Neural progenitor cell (in vitro differentiated cells): ENCODE results near the gene ELOVL5.

- RAMPAGE, long total RNA, result no peak
Observed at GRCh38 chr6:52518468-52518671, 58.5 kb downstream of the TRAM2 start.

GRCh38 chr6:52537205-52537664, 39.6 kb downstream of the TRAM2 start:
- RAMPAGE, long total RNA, result no peak

GRCh38 chr6:53060170-53060696, 1.4 kb downstream of the CILK1 start:
- RAMPAGE, long total RNA, result no peak

- RAMPAGE, long total RNA, result no peak
Observed at GRCh38 chr6:53128580-53129296, 19.9 kb downstream of the GCM1 start.

DNA sequence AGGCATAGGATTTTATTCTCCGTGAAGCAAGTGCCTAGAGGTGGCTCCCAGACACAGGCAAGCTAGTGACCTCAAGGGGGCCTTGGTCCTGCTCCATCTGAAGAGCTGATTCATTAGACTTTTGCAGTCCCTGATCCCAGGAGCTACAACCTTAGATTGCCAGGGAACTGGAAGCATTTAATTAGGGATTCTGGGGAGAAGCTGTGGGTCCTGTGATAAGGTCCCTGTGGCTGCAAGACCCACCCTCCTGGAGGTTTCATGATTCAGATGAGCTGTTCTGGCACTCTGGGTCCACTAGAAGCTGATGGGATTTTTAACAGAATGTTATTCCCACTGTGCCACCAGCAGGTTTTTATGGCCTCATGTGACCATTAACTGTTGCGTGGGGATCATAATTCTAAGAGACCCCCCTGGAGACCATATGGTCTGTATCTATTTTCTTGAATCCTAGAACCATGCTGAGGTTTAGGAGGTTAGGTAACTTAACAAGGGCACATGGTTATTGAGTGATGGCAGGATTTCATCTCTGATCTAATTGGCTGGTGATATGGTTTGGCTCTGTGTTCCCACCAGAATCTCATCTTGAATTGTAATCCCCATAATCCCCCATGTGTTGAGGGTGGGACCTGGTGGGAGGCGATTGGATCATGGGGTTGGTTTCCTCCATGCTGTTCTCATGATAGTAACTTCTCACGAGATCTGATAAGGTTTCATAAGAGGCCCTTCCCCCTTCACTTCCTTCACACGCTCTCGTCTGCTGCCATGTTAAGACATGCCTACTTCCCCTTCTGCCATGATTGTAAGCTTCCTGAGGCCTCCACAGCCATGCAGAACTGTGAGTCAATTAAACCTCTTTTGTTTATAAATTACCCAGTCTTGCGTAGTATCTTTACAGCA, 90.3 kb downstream of the ELOVL5 start:
- RAMPAGE, long total RNA, result no peak

DNA sequence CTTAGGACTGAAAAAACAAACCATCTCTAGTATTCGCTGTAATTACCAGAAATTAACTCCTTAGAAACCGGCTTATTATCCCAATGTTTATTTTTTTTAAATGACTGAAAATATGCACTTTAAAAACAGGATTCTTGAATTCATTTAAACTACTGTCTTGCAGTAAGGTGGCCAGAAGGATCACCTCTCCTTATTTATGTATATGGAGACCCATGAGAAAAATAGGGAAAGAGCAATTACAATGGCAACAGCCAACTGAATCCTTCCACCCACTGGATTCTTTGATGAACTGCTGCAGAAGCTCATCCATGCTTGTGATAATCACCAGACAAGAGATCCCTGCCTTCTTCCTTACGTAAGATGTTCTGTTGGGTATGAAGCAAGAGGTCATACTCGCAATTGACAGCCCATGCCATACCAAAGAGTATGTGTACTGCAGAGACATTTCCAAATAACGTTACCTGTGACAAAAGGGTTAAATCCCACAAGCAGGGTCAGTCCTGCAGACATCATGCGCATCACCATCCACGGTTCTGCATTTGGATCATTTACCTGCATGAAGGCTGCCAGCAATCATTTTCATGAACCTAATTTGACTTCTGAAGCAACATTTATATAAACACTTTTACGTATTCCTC, 27.9 kb downstream of the ELOVL5 start:
- RAMPAGE, long total RNA, result no peak

DNA sequence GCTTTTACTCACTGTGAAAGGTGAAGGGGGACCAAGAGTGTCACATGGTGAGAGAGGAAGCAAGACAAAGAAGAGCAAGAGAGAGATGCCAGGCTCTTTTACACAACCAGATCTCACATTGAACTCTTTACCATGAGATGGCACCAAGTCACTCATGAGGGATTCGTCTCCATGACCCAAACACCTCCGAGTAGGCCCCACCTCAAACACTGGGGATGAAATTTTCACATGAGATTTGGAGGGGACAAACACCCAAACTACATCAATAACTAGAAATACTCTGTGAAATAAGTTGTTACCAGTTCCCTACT, 16.9 kb downstream of the ELOVL5 start:
- RAMPAGE, long total RNA, result no peak

DNA sequence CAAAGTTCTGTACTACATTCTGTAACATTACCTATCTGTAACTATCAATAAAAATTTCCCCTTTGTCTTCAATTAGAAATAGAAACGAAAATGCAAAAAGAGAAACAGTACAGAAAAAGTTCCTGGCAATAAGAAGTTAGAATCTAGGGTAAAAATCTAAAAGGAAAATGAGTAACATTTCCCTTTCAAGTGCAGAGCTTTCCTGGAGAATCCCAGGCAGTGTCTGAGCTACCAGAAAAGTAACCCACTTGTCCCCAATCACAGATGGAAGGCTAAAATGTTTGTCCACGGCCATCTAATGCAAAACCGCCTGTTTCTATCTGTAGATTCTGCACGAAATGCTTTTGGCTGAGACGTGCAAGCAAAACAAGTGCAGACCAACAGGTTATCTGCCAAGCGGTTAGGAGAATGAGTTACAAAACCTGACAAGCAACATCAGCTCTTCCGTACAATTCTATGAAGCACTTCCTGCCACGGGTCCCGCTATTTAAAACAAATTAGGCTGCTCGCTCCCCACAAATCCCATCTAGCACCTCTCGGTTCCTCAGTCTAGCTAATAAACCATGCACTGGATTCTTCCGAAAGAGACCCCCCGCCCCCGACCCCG, 1.5 kb downstream of the ELOVL5 start:
- RAMPAGE, long total RNA, result no peak

DNA sequence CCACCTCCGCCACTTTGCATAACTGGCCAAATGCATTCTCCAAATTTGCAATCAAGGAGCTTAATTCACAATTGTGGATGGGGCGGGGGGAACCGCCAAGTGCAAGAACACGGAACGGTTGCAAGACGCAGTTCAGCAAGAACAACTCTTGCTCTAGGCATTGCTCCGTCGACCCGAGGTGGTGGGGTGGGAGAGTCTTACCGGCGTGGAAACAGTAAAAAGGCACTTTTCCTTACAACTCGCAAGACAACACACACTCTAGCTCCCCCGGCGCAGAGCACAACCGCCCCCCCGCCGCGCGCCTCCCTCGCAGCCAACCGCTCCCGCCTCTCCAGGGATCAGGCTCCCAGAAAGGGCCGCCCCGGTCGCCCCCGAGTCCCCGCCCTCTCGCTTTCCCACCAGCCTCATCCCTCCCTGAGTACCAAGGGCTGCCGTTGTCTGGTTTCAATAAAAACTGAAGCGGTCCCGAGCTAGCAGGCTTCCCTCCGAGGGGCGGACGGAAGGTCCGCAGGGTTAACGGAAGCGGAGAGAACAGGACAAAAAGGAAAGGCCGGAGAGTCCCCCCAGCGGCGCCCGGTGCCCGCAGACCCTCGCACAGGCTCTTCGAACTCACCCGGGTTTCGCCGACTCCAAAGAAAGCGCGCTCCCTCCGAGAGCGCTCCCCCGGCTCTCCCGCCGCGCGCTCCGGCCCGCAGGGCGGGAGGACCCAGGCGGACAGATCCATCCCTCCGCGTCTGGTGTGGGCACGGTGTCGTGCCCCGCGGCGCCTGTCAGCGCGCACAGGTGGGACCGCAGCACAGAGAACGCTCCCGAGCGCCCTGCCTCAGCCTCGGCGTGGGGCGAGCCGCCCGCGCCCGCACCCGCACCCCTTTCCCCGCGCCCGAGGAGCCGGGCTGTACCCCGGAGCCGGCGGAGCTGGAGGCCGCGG, 749 bp downstream of the ELOVL5 start:
- RAMPAGE, long total RNA, result no peak

DNA sequence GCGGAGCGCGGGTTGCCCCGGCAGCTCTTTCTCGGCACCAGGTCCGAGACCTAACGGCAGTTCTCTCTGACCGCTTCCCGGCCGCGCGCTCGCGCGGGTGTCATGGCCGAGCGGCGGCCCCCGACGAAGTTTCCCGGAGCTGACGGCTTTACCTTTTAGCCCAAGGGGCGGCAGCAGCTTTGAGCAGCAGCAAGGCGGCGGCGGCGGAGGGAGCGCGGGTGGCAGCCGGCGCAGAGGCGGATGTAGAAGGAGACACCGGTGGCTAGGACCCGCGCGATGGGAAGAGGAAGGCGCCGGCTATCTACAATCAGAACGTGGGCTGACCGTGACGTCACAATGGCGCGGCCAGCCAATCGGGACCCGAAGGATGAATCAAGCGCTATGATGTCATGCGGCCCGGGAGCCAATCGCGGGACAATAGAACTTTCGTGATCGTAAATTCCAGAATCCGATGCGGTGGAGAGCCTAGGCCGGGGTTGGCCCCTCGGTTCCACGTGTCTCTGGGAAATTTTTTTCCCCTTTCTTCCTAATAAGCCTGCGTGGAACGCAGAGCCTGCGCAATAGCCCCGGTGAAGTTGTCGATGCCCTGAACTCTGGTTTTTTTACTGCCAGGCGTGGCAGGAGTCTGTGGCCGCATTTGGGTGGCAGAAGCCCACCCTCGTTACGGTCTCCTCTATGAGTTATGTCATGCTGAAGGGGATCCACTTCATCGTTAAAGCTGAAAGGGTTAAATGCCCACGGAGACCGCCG, at the start of gene ELOVL5:
TSS of gene ELOVL5 (minus strand) at position 286 of the 750 bp plus-strand sequence.
- RAMPAGE, long total RNA, result no peak

GRCh38 chr6:53431266-53431761, 82.6 kb upstream of the ELOVL5 start:
- RAMPAGE, long total RNA, result no peak

- RAMPAGE, long total RNA, result no peak
Observed at GRCh38 chr6:53500020-53500713, 44.7 kb downstream of the GCLC start.

DNA sequence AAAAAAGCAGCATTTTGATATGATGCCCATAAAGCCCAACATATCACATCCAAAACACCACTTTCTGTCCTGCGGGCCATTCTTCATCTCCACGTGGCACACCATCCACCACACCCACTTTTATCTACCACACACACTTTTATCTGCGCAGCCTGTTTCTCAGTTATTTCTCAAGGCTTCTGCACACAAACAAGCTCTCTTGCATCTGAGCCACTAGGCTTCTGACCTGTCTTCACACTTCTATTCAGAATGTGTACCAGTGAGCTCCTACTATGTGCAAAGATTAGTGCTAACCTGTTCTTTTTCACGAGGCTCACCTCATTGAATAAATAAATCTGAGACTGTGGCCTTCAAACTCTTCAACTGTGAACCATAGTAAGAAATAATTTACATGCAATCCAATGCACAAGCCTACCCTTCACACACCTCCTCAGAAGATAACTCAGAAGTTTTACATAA, 5.2 kb downstream of the GCLC start:
- RAMPAGE, long total RNA, result no peak

GRCh38 chr6:53544088-53544234, 940 bp downstream of the GCLC start:
- RAMPAGE, long total RNA, result no peak

DNA sequence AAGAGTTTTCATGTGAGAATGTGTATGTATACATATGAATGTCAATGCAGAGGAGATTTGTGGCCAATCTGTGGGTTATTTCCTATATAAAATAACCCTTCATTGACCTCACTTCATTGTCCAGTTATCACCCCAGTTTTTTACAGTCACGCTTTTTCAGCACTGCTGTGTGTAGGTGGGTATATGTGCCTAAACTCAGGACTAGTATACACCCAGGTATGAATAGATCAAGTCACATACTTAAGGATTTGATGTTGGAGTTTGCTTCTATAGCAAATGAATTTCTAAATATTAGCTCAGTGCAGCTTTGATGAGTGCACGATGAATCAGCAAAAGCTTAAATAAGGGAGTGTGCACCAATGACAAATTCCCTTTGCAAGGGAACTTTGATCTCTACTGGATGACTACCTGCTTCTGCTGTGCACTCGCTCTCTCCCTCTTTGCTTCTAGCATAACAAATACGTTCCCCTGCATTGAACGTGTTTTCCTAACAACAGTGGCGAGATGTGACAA, 50.0 kb downstream of the KLHL31 start:
- RAMPAGE, long total RNA, result no peak

DNA sequence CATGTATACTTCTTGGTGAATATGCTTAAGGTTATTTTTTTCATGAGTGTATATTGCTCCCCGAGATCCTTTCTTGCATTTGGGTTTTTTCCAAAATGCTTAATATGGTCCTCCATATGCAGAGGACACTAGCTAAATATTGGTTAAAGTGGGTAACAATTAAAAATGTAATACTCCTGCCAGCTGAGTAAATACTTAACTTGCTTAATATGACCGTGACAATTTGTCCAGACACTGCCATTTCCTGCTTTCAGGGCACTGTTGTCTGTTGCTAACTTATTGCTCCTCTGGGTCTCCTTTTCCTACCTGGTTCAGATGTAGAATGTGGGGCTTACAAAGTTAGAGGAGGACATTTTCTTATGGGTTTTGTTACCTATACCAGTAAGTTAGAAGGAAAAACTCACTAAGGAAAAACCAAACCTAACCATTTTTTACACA, 46.6 kb downstream of the KLHL31 start:
- RAMPAGE, long total RNA, result no peak

DNA sequence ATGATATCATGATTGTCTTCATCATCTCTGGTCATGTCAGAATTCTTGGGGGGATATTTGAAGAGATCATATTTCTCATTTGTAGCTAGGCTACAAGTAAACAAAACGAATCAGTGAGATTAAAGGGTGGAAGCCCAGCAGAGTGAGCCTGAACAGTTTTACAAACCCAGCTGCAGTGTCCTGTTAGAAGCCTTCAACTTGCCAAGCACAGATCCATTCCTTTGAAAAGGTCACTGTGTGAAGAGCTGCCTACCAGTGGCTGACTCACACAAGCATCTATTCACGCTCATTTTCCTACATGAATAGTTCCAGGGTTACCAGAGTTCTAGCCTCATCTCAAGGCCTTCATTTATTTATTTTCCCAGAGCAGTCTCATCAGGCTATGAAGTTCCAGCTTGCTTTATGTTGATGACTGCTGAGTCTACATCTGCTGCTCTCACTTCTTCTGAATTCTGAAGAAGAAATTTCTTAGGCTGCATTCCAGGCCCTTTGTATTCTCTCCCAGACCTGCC, 25.7 kb upstream of the MLIP start:
- RAMPAGE, long total RNA, result no peak

- RAMPAGE, long total RNA, result no peak
Observed at GRCh38 chr6:54801663-54802272, 44.8 kb upstream of the FAM83B start.

DNA sequence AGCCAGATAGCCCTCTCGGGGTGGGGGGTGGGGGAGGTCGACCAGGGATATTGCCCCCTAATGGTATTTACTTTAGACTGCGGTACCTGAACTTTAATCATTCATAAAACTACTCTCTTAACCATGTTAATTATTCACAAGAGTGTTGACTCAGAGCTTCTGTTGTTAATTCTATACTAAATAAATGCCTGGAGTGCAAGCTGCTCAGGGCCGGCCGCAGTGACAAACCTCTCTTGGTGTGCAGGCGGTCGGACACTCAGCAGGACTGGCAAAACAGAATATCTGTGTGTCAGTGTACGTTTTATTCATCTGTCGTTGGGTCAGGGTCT, 152.4 kb upstream of the COL21A1 start:
- RAMPAGE, long total RNA, result no peak

- RAMPAGE, long total RNA, result no peak
Observed at GRCh38 chr6:56514451-56514861, 267.1 kb upstream of the COL21A1 start.